B cell (primary cell): Measurements from ENCODE around the gene OXTR.

GRCh38 chr3:4978724-4979051 is 549 bp upstream of the BHLHE40 start:
- PRO-cap, result no peak
- CAGE, long polyA plus RNA, result no peak

GRCh38 chr3:4981159-4981667 is 2.0 kb downstream of the BHLHE40 start:
- PRO-cap, result no peak
- CAGE, long polyA plus RNA, result no peak

- PRO-cap, result unidirectional peak, plus-strand start at chr3:5123059
- CAGE, long polyA plus RNA, result no peak
Observed at GRCh38 chr3:5122740-5123198, 677 bp downstream of the ARL8B start.

DNA sequence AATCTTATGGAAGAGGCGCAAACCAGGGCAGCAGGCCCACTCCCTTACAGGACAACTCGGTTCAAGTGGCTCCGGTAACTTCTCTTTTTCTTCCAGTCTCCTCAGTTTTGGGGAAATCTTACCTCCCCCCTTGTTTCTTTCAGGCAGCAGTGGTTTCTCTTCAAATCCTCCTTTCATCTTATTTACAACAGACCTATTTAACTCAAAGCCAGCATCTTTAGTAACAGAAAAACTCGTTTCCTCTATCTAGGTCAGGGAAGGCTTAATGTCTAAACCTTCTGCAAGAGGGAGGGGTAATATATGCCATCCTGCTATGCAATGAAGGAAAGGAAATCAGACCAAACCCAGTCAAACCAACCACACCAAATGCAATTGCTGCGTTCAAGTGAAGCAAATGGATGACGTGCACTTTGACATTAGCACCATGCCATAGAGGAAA is 163.1 kb downstream of the GRM7 start:
- PRO-cap, result no peak
- CAGE, long polyA plus RNA, result no peak

DNA sequence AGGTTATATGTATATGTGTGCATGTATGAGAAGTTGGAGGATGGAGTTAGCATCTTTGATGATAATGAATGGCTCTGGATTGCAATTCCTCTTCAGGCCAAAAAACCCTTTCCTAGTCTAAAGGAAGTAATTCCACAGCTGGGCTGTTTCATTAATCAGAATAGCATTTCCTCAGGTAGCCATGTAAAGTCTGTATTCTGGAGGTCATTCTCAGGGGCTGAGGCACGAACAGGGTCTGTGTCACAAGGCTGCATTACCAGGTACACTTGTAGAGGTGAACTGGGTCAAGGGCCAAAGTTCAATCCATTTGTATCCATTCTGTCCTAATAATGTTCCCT is 785.8 kb downstream of the GRM7 start:
- PRO-cap, result no peak
- CAGE, long polyA plus RNA, result no peak

GRCh38 chr3:7739703-7740109 is 761.9 kb upstream of the LMCD1 start:
- PRO-cap, result no peak
- CAGE, long polyA plus RNA, result no peak

GRCh38 chr3:8460923-8461509 is 40.6 kb upstream of the LMCD1 start:
- PRO-cap, result no peak
- CAGE, long polyA plus RNA, result no peak

GRCh38 chr3:8483138-8483910 is 18.3 kb upstream of the LMCD1 start:
- PRO-cap, result no peak
- CAGE, long polyA plus RNA, result no peak

GRCh38 chr3:8488338-8488797 is 13.3 kb upstream of the LMCD1 start:
- PRO-cap, result no peak
- CAGE, long polyA plus RNA, result no peak

DNA sequence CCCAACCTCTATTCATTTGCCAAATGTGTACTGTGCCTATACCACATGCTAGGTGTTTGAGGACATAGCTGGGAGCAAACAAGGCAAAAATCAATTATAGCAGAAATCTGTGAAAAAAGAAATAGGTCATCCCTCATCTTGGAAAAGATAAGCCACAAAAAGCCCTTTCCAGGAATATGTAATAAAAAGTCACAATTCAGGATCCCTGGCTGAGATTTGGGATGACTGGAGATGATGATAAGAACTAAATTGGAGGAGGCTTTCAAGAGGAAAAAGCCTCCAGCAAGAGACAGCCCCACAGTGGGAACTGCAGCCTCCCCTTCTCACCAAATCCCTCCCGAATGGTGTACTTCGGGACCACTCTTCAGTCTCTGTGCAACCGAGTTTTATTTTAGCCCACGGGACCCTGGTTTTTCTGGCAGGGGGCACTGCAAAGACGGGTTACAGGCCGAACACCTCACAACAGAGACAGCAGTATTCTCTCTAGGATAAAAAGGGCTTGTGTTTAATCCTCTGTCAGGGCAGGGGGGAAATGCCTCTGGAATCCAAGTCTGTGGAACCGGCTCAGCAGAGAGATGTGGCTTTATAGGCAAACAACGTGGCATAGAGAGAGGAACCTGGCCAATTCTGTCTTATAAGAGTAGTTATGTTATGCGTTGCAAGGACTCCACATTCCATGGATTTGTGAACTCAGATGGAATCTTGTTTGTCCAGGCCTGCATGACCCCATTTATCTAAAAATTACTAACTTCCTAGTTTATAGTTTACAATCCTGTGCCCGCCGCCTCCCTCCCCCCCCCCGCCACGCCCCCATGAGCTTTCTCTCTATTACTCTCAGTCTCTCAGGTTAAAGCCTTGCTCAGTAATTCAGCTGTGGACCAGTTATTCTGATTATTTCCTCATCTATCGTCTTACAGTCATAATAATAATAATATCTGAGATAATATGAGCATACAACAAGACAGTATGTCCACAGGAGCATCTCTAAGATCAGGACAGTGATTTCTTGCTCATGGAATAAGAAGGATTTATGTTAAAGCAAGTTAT is 1.1 kb upstream of the LMCD1 start:
- PRO-cap, result no peak
- CAGE, long polyA plus RNA, result no peak

- PRO-cap, result no peak
- CAGE, long polyA plus RNA, result no peak
Observed at GRCh38 chr3:8580733-8581288, 63.8 kb downstream of the SSUH2 start.

GRCh38 chr3:8769328-8770214 is at the start of gene OXTR:
OXTR (minus strand) TSS chr3:8769613.
- PRO-cap, result no peak
- CAGE, long polyA plus RNA, result no peak

- PRO-cap, result no peak
- CAGE, long polyA plus RNA, result no peak
Observed at GRCh38 chr3:8904952-8905151, 58.4 kb downstream of the RAD18 start.

GRCh38 chr3:9247273-9248093 is 2.0 kb downstream of the SRGAP3 start:
- PRO-cap, result no peak
- CAGE, long polyA plus RNA, result no peak

DNA sequence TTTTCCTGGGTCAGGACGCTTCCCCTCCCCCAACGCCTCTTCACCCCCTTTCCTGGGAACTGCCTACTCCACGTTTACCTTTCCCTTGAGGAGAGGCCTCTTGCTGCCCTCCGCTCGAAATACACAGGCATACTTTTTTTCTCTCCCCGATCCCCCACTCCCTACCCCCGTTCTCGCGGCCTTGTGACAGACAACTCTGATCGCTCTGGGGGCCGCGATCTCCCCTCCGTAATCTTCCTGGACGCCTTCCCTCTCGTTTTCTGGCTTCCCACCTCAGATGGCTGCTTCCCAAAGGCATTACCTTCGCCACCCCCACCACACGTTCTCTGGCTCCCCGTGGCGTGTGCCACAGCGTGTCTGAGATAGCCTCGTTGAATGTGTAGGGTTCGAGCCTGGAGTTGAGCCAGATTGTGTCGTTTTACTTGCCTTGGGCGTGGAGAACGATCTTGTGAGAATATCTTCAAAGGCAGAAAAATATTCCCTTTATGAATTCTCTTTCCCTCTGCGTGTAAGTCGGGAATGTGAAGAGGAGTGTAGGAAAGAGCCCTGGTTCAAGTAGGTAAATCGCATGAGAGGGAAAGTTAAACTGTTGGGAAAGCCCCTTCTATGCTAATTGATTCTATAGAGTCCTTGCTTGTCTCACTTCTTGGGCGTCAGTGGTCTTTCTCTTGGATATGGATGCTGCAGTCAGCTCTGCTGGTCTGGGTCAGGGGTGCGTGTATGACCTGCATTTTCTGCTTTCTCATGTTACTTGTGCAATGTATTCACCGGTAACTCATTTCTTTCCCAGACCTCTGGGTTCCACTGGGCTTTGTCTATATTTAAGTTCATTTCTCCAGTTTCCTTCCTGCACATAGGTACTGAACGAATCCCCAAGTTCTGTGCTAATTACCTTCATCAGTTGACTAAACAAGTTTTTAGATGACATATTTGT is 1.1 kb downstream of the SETD5 start:
- PRO-cap, result bidirectional peak, plus-strand start at position 193 of the sequence, minus-strand start at position 162 of the sequence; bidirectional peak, plus-strand start at position 656 of the sequence, minus-strand start at position 588 of the sequence
- CAGE, long polyA plus RNA, result no peak

DNA sequence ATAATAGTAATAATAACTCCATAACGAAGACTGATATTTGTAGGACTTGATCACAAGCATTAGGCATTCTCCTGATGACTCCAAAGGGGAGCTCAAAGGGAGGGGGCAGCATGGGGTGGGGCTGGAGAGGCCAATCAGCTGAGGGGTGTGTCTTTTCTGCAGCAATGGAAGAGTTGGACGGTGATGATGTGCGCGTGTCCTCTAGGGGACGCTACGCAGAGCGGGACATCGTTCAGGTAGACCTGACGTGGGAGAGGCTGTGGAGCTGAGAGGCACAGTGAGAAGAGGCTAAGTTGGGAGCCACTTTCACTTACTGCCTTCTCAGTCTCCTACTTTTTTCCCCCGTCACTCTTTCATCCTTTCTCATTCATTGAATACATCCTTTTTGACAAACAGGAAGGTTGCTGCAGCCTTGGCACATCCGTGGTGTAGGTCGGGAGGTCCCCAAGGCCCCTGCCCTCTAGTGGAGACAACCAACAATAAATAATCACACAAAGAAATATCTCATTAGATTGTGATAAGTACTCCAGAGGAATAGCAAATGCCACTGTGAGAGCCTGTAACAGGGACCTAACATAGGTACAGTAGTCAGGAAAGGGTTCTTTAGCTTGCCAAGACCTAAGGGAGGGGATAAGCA is 4.5 kb upstream of the BRPF1 start:
- PRO-cap, result no peak
- CAGE, long polyA plus RNA, result no peak

DNA sequence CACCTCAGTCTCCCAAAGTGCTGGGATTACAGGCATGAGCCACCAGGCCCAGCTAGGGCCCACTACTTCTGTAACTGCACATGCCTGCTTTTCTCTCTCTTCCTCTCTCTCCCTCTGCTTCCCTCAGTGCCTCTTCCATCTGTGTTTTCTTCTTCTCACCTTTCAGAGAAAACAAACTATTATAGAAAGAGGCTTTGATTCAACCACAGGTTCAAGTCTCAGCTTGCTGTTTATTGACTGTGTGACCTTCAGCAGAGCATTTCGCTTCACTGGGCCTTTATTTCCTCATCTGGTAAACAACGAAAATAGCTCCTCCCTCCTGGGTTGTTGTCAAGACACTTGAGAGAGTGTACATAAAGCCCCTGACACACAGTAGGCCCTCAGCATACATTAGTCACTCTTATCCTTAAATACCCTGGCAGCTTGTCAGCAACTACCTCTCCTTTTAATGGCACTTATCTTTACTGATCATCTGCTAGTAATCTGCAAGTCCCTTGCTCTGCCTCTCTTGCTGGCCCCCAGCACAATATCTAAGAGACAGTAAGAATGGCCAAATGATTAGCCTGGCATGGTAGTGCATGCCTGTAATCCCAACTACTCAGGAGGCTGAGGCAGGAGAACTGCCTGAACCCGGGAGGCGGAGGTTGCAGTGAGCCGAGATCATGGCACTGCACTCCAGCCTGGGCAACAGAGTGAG is 10.0 kb downstream of the TADA3 start:
- PRO-cap, result no peak
- CAGE, long polyA plus RNA, result no peak

- PRO-cap, result no peak
- CAGE, long polyA plus RNA, result no peak
Observed at GRCh38 chr3:9786997-9788113, 4.9 kb downstream of the TADA3 start.

DNA sequence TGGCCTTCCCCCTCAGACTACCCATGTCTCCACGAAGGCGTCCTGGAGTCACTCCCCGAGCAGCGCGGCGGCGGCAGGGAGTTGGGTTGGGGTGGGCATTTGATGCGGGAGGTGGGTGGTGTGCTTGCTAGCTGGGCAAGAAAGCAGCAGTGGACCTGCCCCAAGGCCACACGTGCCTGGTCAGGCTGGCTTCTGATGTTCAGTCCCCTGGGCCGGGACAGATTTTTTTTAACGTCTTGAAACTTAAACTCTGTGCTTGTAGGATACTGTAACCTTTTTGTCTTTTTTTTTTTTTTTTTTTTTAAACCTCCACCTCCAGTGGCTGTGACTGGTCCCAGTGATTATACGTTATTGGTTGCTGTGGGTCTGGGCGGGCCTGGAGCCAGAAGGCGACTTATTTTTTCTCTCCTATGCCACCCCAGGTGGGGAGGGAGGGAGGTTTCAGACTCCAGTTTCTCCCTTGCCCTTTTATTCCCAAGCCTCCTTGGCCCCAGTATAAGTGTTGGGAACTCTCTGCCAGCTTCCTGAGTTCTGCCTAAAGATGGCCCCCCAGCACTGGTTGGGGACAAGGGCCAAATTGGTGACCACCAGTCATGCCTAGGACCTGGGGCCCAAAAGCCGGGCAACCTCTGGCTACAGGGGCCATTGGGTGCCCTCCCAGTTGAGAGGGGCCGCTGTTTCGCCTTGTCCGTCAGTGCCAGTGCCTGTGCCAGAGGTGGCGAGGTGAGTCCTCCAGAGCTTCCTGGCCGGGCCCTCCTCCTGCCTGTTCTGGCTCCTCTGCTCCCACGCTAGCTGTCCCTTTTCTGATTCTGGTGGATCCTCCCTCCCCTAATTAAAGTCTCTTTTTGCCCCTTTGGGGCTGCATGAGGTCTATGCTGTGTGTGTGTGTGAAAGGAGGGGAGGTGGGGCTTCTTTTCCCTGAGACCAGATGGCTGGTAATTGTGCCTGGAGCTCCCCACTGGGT is 3.5 kb upstream of the TTLL3 start:
- PRO-cap, result no peak
- CAGE, long polyA plus RNA, result no peak

DNA sequence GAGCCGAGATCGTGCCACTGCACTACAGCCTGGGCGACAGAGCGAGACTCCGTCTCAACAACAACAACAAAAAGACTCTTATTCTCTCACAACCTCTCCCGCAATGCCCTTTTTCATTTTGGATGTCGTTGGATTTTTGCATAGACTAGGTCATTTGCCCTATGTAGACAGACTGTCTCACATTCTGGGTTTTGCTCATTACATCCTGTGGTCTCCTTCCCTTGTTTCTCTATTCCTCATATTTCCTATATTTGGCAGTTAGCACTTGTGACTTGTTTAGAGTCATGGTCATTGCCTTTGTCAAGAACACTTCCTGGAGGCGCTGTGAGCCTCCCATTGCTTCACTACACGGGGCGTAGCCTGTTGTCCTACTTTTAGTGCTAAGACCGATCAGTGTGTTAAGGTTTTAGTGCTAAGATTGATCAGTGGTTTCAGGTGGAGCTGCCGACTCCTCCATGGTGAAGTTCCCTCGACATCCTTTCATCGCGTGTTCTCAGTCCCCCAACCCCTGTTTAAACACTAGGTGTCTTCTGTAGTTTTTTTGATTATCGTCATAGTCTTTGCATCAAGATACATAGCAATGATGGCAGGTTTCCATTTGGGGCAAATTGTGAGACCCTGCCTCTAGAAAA is 16.1 kb upstream of the TATDN2 start:
- PRO-cap, result no peak
- CAGE, long polyA plus RNA, result no peak